Pericardium fibroblast (primary cell): ENCODE data around the genes PTGIS, SPATA2 and PEDS1.

GRCh38 chr20:48990847-48991528 is 55.1 kb upstream of the CSE1L start:
- RAMPAGE, long total RNA: no peak

DNA sequence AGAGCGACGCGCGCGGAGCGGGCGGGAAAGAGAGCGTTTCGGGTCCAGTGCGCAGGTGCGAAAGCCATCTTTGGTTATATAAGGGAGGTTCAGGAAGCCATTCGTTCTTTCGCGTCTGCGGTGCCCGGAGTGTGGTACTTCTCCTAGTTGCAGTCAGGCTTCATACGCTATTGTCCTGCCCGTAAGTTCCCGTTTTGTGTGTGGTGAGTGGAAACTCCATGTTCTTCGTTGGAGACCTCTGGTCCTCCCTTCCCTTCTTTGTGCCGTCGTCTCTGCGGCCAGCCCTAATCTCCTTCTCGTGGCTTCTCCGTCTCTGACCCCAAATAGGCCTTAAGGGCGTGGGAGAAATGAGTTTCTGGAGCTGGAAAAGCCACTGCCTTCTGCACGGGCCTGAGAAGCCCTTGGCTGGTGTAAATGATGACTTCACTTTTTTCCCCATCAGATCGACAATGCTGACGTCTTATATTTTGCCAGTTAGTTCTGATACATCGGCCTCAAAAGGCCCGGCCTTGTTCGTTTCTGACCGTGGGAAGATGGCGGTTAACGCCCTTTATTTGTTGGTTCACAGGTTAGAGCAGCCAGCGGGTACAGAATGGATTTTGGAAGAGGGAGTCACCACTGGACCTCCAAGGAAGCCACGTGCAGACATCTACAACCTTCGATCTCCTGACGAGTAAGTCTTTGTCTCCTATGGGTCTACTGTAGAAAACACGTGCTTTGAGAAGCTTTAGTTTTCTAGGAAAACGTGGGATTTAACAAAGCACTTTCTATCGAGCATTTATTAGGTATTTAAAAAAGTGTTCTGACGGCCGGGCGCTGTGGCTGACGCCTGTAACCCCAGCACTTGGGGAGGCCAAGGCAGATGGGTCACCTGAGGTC is 918 bp upstream of the ZNFX1 start:
- RAMPAGE, long total RNA: start-site peak on the plus strand centred at position 110 of the sequence, 9 bp wide, 15 and 3,782 reads in 2 replicates

GRCh38 chr20:49353407-49353684 is 75.5 kb upstream of the ZNFX1 start:
- RAMPAGE, long total RNA: no peak

DNA sequence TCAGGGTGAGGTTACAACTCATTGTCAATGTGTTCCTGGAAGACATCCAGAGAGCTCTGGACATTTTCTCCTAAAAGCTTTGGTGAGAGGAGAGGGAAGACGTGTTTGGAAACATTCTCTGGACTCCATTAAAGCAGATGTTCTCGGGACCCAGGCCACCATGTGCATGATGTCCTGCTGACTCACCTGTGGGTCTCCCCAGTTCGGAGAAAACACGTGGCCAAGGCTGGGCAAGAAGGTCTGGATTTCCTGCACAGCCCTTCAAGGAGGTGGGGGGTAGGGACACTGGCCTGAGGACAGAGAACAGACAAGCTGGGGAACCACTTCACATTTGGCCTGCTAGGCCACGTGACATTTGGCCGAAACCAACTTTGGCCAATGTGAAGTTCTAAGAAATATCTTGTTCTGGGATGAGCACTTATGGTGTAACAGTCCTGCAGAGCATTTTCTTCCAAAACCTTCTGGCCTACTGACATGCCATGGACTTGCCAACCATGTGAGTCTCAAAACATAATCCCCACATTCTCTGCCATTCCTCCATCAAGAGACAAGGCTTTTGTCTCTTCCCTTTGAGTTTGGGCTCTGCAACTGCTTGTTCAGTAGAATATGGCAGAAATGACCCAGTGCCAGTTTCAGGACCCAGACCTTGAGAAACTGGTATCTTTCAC is 61.4 kb downstream of the KCNB1 start:
- RAMPAGE, long total RNA: no peak

DNA sequence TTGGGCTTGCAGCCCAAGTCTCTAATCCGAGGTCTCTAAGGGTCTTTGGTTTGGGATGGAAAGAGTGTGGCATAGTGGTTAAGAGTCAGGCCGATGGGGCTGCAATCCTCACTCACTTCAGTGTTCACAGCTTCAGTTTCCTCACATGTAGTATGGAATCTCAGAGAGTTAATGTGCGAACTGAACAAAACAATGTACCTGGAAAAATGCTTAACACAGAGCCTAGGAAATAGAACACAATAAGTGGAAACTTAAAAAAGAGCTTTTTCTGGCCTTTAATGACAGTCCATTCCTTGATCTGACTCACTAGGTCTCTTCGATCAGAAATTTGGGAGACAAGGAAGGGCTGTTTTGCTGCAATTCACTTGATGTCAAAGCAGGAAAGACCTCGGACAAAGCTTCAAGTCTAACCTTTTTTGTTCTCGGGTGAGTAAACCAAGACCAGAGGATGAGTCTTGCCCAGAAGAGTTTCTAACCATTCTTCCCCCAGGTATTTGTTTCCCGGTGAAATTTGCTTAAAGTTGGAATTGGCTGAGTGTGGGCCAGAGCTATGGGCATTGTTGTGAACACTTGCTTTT is 56.0 kb downstream of the KCNB1 start:
- RAMPAGE, long total RNA: no peak

GRCh38 chr20:49567795-49569053 is at the start of gene PTGIS:
Gene PTGIS (minus strand): TSS chr20:49568137.
- RAMPAGE, long total RNA: no peak

GRCh38 chr20:49587092-49587446 is 19.1 kb upstream of the PTGIS start:
- RAMPAGE, long total RNA: no peak

GRCh38 chr20:49669463-49669931 is 44.2 kb downstream of the B4GALT5 start:
- RAMPAGE, long total RNA: no peak

DNA sequence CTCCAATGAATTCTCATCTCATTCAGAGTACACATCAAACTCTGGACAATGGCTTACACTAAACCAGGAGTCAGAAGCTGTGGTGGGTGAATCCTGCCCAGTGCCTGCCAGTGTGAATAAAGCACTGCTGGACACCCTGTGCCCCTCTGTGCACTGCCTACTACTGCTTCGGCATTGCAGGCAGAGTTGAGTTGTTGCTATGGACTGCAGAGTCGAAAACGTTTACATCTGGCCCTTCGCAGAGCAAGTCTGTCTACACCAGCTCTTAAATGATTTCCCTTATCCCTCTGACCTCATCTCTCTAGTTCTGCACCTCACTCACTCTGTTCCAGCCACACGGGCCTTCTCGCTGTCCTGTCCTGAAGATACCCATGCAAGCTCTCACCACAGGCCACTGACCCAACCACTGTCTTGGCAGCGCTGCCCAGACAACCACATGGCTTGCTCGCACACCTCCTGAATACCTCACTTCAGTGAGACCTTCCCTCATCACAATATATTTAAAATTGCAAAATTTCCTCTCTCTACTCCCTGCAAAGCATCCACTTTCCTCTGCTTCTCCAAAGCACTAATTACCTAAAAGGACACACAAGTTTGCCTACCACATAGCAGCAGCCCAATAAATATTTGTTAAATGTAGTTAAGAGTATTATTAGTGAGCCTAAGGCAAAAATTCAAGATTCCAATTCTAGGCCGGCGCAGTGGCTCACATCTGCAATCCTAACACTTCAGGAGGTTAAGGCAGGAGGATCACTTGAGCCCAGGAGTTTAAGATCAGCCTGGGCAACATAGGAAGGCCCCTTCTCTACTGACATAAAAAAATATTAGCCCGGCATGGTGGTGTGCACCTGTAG is 31.3 kb downstream of the B4GALT5 start:
- RAMPAGE, long total RNA: no peak

DNA sequence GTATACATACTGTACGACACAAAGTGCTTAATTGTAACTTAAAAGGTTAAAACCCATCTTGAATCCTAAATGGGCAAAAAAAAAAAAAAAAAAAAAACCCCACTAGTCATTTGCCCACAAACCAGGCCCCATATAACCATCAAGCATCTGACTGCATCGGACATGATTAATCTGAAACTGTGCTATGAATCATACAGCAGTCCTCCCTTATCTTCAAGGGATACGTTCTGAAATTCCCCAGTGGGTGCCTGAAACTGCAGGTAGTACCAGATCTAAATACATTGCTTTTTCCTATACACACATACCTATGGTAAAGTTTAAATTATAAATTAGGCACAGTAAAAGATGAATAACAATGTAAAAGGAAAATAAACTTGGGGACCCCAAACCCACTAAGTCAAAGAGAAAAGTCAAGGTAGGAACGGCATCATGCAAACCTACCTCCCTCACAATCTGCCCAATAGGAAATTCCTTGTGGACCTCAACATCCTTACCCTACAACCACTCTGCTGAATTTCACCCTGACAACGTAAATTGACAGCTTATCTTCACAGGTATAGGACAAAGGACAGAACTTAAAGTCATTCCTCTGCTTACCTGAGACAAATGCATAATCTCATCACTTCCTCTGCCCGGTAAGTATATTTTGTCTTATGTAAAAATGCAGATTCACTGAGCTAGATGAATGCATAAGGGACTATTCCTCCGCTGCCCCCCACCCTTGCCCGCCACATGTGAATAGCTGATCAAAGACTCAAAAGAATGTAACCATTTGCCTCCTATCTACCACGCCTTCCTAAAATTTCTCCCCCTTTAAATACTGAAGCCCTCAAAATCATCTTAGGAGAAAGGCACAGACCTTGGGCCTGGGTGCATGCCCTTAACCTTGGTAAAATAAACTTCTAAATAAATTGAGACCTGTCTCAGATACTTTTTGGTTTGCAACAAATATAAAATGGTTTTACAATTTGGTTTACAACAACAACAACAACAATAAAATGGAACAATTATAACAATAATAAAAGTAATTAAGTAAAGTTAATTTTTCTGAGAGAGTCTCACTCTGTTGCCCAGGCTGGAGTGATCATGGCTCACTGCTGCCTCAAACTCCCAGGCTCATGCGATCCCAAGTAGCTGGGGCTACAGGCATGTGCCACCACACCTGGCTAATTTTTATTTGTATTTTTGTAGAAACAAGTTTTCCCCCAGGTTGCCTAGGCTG is 14.0 kb downstream of the B4GALT5 start:
- RAMPAGE, long total RNA: no peak

- RAMPAGE, long total RNA: no peak
These were observed 34.1 kb upstream of the B4GALT5 start for GRCh38 chr20:49747769-49748213.

DNA sequence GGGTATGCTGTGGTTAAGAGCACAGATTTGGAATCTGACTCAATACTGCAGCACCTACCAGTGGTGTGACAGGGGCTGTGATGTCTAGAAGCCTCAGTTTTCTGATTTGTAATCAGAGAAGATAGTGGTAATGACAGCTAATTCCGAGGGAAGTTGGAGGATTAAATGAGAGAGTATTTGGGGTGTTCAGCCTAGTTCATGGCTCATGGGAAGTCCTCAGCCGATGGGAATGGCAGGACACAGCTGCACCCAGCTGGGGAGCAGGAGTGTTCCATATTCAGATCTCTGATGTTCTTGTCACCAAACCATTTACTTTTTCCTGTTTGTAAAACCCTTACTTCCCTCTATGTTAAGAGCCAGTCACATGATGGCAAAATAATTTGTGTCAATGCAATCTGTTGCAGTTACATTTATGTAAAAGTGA is 9.3 kb downstream of the SLC9A8 start:
- RAMPAGE, long total RNA: no peak

DNA sequence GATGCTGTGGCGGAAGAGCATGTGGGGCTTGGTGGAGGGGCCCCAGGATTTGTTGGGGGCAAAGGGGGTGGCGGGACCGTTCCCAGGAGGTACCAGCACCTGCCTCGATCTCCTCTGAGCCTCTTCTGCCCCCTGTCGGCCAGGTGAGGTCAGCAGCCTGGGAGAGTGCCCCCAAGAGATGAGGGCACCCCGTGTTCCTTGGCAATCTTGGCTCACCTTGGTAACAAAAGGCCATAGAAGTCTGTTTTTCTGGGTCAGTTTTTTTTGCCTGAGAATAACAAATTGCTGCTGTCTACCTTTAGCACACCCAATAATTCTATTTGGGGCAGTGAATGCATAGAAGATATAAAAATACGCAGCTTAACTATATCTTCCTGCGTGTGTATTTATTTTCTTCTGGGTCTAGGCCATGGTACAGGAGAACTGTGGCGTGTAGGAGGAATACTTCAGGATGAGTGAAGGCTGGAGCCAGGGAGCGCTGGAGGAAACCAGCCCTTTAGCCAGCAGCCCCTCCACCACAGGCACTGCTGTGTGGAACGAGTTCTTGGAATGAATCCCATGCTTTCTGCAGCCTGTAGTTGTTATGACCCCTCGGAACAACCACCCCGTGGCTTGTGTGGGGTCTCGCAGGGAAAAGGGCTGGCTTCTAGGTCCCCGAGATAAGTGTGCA is 25.2 kb downstream of the SPATA2 start:
- RAMPAGE, long total RNA: no peak

- RAMPAGE, long total RNA: no peak
These were observed 1.8 kb downstream of the SPATA2 start for GRCh38 chr20:49913302-49914162.

- RAMPAGE, long total RNA: no peak
These were observed at the start of gene SPATA2 for GRCh38 chr20:49915225-49916179. Gene SPATA2 (minus strand): TSS chr20:49915529.

GRCh38 chr20:49937390-49938191 is 1.4 kb downstream of the RNF114 start:
- RAMPAGE, long total RNA: no peak

- RAMPAGE, long total RNA: no peak
These were observed 6.6 kb downstream of the SNAI1 start for GRCh38 chr20:49989020-49990201.

- RAMPAGE, long total RNA: no peak
These were observed 13.9 kb upstream of the UBE2V1 start for GRCh38 chr20:50126501-50127549.

DNA sequence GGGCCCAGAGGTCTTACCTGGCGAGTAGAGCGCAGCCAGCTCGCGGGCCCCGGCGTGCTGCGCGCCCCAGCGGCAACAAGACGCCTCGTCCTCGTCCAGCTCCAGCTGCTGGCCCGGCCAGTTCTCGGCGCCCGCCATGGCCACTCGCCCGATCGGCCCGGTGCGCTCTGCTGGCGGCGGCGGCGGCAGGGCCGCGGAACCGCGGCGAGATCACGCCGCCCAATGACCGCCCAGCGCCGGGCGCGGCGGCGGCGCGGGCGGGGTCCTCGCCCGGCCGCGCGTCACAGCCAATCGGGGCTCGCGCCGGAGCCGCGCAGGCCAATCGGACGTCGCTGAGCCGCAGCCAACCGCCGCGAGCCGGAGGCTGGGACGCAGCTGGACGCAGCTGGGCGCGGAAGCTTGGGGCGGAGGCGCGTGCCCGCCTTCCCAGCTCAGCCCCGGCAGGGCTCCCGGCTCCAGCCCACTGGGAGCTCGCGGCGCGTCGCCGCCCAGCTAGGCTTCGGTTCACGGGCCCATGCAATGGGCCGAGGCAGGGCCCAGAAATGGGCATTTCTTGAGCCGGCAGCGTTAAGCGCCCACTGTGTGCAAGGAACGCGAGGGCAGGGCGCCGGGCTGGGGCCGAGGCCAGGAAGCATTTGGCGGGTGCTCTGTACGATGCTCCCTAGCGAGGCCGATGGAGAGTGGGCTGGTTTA is at the start of gene PEDS1:
TSS of gene PEDS1 (minus strand) at position 224 of the 693 bp plus-strand sequence.
- RAMPAGE, long total RNA: no peak

- RAMPAGE, long total RNA: no peak
These were observed 1.1 kb upstream of the CEBPB start for GRCh38 chr20:50189649-50189795.